Epithelial cell of alveolus of lung (primary cell): ENCODE measurements around the gene PDLIM1.

- RAMPAGE, long total RNA: no peak
- RRBS: no CpG with 5 or more reads among the region's 4 CpGs
Measured at GRCh38 chr10:94000501-94000969, 6.8 kb downstream of the PLCE1 start.

DNA sequence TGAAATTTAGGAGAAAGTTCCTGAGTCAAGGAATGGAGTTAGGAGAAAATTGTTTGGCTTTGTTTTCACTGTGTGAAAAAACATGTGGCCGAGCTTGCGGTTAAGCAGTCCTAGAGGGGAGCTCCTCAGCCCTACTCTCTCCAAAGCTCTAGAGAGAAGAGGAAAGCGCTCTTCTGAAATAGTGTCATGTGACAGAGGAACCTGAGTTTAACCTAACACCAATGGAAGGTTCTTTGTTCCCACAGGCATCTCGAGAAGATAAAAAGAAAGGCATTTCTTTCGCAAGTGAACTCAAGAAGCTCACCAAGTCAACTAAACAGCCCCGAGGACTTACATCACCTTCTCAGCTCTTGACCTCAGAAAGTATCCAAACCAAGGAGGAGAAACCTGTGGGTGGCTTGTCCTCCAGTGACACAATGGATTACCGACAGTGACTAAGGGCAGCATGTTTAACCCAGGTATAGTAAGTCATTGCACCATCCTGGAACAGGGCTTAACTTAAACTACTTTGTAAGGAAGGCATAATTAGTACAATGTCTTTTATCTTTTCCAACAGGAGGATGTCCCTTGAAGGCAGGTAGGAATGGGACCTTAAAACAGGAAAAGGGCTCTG lies 38.0 kb downstream of the NOC3L start:
- RAMPAGE, long total RNA: no peak
- RRBS: no CpG with 5 or more reads among the region's 7 CpGs

GRCh38 chr10:94680294-94680950 lies 3.1 kb upstream of the CYP2C18 start:
- RAMPAGE, long total RNA: no peak
- RRBS: no CpG with 5 or more reads among the region's 3 CpGs

DNA sequence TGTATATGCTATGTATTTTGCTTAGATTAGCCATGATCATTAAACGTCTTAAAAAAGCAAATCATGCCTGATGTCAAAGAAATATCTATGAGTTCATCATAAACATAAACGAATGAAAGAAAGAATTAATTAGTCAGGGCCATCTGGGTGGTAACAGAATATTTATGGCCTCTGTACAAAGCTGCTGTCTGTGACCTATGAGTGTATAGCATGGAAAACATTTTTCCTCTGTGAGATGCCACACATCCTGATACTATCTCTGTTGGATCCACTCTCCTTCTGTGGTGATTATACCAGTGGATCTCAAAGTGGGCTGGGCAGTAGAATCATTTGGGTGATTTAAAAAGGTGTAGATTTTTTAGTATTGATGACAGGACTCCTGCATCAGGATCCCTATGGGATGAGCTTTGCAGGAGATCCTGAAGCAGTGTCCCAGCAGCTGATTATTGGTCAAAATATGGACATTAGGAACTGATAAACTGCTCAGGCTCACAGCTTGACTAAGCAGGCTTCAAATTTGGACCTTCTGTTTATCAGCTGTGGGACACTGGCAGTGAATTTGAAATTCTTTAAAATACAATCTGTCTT lies 3.5 kb downstream of the CYP2C18 start:
- RAMPAGE, long total RNA: no peak
- RRBS: no CpG with 5 or more reads among the region's 2 CpGs

GRCh38 chr10:94687648-94687926 lies 4.1 kb downstream of the CYP2C18 start:
- RAMPAGE, long total RNA: no peak
- RRBS: no CpG with 5 or more reads among the region's 1 CpG

GRCh38 chr10:94774941-94775766 lies 12.7 kb downstream of the CYP2C19 start:
- RAMPAGE, long total RNA: no peak
- RRBS: no CpG with 5 or more reads among the region's 10 CpGs

- RAMPAGE, long total RNA: no peak
- RRBS: no CpG with 5 or more reads among the region's 2 CpGs
Measured at GRCh38 chr10:94902365-94903116, 35.9 kb upstream of the CYP2C9 start.

- RAMPAGE, long total RNA: no peak
- RRBS: no CpG with 5 or more reads among the region's 4 CpGs
Measured at GRCh38 chr10:95260520-95261209, 30.1 kb downstream of the PDLIM1 start.

- RAMPAGE, long total RNA: no peak
- RRBS: no CpG with 5 or more reads among the region's 12 CpGs
Measured at GRCh38 chr10:95273372-95273996, 17.3 kb downstream of the PDLIM1 start.

- RAMPAGE, long total RNA: start-site peak on the minus strand at chr10:95290946-95291041, 236 and 824 reads in 2 replicates
- RRBS: 2% methylated on average over 57 of the region's 123 CpGs
Measured at GRCh38 chr10:95290388-95291383, at the start of gene PDLIM1. TSS of gene PDLIM1 (minus strand) at chr10:95291003.

DNA sequence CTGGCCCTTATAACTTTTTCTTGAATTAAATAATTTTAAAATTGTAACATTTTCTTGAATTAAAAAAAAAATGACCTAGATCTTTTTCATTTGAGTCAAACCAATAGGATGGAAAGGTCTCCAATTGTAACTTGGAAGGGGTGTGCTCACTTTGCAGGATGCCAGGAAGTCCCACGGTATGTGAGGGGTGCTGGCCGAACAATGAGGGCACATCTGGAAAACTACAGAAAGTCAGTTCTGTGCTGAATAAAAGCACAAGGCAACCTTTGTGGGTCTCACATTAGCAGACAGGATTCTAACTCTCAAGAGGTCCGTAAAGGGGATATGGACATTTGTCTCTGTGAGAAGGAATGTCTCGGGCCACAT lies 52.8 kb upstream of the PDLIM1 start:
- RAMPAGE, long total RNA: no peak
- RRBS: no CpG with 5 or more reads among the region's 4 CpGs

DNA sequence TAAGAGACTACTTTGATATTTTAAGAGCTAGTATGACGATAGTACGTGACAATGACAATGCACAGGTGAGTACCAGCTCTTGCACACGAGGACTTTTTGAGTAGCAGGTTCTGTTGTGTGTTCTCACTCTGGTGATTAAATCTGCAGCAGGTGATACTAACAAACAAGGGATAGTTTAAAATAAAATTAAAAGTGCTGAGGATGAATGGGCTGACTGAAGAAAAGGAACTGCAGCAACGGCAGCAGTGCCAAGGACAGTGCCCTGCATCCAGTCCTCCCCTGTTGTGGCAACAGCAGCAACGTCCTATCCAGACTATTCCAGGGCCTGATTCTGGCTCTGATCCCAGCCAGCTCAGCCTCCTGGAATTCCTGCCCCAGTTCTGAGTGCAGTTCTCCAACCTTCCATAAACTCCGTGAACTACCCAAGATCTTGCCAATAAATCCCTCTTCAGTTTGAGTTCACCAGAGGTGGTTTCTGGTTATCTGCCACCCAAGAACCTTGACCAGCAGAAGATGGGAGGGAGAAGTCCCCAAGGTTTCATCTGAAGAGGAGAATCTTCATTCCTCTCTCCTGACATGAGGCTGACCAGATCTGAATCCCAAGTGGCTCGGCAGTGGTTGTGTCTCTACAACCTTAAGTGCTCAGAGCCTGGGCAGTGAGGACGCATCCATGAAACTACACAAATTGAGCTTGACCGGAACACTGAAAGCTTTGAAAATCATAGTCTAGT lies 115.9 kb downstream of the SORBS1 start:
- RAMPAGE, long total RNA: no peak
- RRBS: no CpG with 5 or more reads among the region's 9 CpGs

- RAMPAGE, long total RNA: no peak
- RRBS: no CpG with 5 or more reads among the region's 6 CpGs
Measured at GRCh38 chr10:95445821-95446247, 115.3 kb downstream of the SORBS1 start.

DNA sequence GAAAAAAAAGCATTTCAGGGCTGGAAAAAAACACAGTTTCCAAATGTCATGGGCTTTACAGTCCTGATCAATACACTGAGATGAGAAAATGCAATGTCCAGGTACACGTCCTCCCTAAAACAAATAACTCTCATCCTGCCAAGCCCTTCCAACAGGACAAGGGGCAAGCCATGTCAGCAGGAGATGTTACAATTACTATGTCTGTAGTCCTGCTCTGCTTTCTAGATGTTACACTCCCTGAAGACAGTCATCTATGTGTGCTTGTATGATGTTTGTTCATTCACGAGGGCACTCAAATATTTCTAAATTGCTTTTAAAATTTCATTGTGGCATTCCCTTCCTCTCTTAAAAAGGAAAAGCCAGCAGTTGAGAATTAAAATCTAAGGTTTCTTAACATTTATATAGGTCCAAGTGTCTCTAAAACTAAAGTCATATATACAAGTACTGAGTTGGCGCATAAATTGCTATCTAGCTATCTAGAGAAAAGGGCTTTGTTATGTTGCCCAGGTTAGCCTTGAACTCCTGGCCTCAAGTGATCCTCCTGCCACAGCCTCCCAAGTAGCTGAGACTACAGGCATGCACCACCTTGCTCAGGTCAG lies 103.0 kb downstream of the SORBS1 start:
- RAMPAGE, long total RNA: no peak
- RRBS: no CpG with 5 or more reads among the region's 3 CpGs

DNA sequence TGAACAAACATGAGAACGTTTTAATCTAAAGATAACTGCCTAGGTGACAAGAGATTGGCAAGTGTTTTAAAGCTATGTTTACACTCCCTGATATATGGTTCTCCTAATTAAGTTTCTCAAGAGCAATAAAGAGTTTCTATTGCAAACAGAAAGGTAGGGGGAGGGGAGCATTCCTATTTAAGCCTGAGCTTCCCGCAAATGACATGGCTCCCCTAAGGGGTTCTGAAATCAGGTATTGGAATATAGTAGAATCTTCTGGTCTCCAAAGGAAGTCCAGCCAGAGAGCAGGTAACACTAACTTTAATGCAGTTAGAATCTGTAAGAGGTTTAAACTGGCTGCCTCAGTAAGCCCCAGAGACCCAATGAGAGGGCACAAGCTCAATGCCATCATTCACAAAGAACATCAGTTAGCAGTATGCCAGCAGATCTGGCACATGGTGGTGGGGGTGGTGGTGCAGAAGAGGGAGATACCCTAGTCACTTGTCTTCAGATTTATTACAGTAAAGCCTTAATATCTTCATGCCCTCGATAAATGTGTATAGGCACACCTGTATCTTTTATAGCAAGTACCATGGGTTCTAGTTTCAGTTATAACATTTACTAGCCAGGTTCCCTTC lies 86.3 kb downstream of the SORBS1 start:
- RAMPAGE, long total RNA: no peak
- RRBS: no CpG with 5 or more reads among the region's 3 CpGs

DNA sequence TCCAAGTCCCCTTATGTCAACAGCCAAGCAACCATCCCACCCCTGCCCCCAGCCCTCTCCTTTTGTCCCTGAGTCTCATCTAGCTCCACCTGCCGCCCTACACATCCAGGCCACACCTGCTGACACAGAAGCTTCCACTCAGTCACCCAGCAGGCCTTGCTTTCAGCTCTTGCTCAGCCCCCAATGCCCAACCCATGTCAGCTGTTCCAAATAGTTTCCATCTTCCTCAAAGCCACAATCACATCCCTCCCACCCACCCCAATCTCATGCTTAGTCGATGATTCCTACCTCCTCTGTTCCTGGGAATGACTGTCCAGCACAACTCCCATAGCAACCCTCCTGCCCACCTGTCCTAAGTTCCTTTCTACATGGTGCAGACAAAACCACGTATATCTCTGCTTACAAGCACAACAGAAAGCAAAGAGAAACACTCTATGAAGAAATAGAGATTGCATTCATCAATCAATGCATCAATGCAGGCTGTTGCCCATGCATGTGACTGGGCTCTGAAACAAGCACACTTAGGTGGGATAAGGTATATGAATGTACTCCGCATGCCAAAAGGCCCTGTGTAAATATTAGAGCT lies 79.9 kb downstream of the SORBS1 start:
- RAMPAGE, long total RNA: no peak
- RRBS: no CpG with 5 or more reads among the region's 4 CpGs

GRCh38 chr10:95496374-95497375 lies 64.5 kb downstream of the SORBS1 start:
- RAMPAGE, long total RNA: no peak
- RRBS: no CpG with 5 or more reads among the region's 7 CpGs

GRCh38 chr10:95499474-95500201 lies 61.5 kb downstream of the SORBS1 start:
- RAMPAGE, long total RNA: no peak
- RRBS: 3% methylated on average over 1 of the region's 11 CpGs

DNA sequence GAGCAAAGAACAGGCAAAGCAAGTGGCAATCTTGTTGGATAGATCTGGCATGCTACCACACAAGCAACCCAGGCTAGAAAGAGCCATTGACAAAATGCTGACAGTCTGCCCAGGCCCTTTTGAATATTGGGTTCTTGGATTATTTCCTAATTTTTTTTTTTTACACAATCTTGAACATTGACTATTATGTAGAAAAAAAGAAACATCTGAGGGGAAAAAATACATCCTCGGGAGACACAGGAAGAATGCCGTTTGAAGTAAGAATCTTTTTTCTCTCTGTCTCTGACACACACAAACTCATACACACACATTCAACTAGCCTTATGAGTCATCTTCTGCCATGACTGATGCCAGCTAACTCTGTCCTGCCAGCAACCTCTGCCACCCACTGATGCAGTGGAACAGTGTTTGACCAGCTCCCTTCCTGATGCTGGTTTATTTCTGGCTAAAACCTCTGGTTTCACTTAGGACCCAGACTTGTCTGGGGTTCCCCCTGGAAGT lies 47.2 kb downstream of the SORBS1 start:
- RAMPAGE, long total RNA: no peak
- RRBS: no CpG with 5 or more reads among the region's 2 CpGs

GRCh38 chr10:95518661-95519592 lies 42.2 kb downstream of the SORBS1 start:
- RAMPAGE, long total RNA: no peak
- RRBS: no CpG with 5 or more reads among the region's 8 CpGs